Body of pancreas (tissue), 2 donors: Measurements from ENCODE around the genes PTPN18, POTEJ and CCDC74A.

GRCh38 chr2:128607864-128608372, 289.2 kb upstream of the HS6ST1 start:
- PRO-cap: no peak
- RAMPAGE, long total RNA, 2 experiments: no peak in any of the 2 experiments

DNA sequence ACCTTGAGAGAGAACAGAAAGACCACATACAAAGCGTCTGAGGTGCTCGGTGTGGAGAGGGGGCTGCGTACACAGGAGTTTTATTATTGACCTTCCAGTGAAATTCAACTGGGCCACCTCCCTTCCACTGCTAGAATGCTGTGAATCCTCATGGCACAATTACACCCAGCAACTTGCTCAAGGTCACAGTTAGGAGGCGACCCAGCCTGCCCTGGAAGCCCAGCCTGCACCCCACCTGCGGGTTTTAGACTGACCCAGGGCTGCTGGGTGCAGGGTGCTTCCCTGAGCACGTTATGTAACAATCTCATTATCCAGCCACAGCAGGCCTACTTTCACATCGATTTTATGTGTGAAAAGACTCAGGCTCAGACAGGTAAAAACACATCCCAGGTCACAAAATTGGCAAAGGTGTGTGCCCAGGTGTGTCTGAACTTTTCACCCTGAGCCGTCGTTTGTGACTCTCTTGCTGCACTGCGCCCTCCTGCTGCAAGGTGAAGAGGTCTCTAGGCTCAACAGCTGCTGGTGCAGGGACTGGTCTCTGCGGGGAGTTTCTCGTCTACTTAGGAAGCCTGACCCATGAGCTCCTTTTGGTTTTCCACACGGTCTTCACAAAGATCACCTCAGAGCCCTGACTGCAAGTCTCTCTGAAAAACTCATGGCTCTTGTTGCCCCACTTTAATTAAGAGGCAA, 668.2 kb upstream of the HS6ST1 start:
- PRO-cap: unidirectional peak, minus-strand start at position 128 of the sequence
- RAMPAGE, long total RNA, 2 experiments: no peak in any of the 2 experiments

DNA sequence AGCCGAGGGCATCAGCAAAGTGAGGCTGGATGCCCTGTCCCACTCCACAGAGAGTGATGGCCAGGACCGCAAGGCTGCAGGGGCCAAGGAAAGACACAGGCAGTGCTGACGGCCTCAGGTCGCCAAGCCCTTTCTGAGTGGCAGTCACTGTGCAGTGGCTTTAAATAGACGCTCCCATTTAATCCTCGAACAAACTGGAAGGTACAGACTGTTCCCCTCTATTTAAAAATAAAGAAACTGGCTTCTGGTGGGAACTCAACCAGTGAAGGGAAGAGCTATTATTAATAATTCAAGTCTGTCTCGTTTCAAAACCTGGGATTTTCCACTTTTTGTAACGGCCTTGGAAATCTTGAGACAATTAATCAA, 644.7 kb upstream of the RAB6C start:
- PRO-cap: no peak
- RAMPAGE, long total RNA, 2 experiments: no peak in any of the 2 experiments

GRCh38 chr2:130355555-130356344, at the start of gene PTPN18:
Gene PTPN18, plus strand, starts transcription at chr2:130356056.
- PRO-cap: bidirectional peak, plus-strand start at chr2:130356062, minus-strand start at chr2:130355683
- RAMPAGE, long total RNA, 2 experiments: no peak in any of the 2 experiments

GRCh38 chr2:130371803-130372314, 16.0 kb downstream of the PTPN18 start:
- PRO-cap: bidirectional peak, plus-strand start at chr2:130371991, minus-strand start at chr2:130371961; bidirectional peak, plus-strand start at chr2:130372229, minus-strand start at chr2:130372143
- RAMPAGE, long total RNA, 2 experiments: no peak in any of the 2 experiments

- PRO-cap: no peak
- RAMPAGE, long total RNA, 2 experiments: no peak in any of the 2 experiments
These were observed 17.6 kb downstream of the PTPN18 start for GRCh38 chr2:130373080-130374290.

DNA sequence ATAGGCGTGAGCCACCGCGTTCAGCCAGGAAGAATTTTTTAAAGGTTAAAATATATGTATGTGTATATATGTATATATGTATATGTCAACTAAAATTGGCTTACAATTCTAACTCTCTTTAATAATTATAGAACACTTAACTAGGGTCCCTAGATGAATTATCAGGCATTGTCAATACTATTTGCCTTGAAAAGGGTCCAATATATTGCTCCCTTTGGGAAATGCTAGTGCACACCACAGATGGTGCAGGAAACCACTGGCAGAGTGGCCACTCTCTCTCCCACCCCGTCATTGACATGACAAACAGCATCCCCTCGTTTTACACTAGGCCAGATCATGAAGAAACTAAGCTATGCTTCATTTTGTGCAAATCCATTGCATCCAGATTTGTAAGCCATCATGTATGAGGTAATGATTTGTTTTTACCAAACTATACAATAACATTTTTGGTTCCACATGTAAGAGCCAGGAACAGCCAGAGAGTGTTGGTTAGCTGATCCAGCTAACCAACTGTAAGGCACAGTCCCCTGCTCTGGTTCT, 29.4 kb downstream of the PTPN18 start:
- PRO-cap: no peak
- RAMPAGE, long total RNA, 2 experiments: no peak in any of the 2 experiments

DNA sequence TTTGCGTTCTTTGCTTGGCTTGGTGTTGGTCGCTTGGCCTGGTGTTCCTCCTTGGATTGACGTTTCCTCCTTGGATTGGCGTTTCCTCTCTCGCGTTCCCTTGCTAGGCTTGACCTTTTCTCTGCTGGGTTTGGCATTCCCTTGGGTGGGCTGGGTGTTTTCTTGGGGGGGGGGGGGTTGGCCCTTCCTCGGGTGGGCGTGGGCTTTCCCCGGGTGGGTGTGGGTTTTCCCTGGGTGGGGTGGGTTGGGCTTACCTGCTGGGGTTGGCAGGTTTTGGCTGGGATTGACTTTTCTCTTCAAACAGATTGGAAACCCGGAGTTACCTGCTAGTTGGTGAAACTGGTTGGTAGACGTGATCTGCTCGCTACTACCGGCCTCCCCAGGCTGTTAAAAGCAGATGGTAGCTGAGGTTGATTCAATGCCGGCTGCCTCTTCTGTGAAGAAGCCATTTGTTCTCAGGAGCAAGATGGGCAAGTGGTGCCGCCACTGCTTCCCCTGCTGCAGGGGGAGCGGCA, at the start of gene POTEJ:
TSS of gene POTEJ (plus strand) at position 305 of the 515 bp plus-strand sequence.
- PRO-cap: no peak
- RAMPAGE, long total RNA, 2 experiments: no peak in any of the 2 experiments

- PRO-cap: no peak
- RAMPAGE, long total RNA, 2 experiments: no peak in any of the 2 experiments
These were observed 35.9 kb downstream of the AMER3 start for GRCh38 chr2:130791146-130791680.

- PRO-cap: no peak
- RAMPAGE, long total RNA, 2 experiments: no peak in any of the 2 experiments
These were observed 61.9 kb downstream of the ARHGEF4 start for GRCh38 chr2:130898379-130899184.

GRCh38 chr2:131045886-131046299, 47.4 kb downstream of the FAM168B start:
- PRO-cap: no peak
- RAMPAGE, long total RNA, 2 experiments: no peak in any of the 2 experiments

GRCh38 chr2:131049265-131049769, 43.9 kb downstream of the FAM168B start:
- PRO-cap: no peak
- RAMPAGE, long total RNA, 2 experiments: no peak in any of the 2 experiments

GRCh38 chr2:131055500-131056152, 37.6 kb downstream of the FAM168B start:
- PRO-cap: no peak
- RAMPAGE, long total RNA, 2 experiments: no peak in any of the 2 experiments

- PRO-cap: no peak
- RAMPAGE, long total RNA, 2 experiments: no peak in any of the 2 experiments
These were observed 15.8 kb downstream of the FAM168B start for GRCh38 chr2:131077328-131077991.

DNA sequence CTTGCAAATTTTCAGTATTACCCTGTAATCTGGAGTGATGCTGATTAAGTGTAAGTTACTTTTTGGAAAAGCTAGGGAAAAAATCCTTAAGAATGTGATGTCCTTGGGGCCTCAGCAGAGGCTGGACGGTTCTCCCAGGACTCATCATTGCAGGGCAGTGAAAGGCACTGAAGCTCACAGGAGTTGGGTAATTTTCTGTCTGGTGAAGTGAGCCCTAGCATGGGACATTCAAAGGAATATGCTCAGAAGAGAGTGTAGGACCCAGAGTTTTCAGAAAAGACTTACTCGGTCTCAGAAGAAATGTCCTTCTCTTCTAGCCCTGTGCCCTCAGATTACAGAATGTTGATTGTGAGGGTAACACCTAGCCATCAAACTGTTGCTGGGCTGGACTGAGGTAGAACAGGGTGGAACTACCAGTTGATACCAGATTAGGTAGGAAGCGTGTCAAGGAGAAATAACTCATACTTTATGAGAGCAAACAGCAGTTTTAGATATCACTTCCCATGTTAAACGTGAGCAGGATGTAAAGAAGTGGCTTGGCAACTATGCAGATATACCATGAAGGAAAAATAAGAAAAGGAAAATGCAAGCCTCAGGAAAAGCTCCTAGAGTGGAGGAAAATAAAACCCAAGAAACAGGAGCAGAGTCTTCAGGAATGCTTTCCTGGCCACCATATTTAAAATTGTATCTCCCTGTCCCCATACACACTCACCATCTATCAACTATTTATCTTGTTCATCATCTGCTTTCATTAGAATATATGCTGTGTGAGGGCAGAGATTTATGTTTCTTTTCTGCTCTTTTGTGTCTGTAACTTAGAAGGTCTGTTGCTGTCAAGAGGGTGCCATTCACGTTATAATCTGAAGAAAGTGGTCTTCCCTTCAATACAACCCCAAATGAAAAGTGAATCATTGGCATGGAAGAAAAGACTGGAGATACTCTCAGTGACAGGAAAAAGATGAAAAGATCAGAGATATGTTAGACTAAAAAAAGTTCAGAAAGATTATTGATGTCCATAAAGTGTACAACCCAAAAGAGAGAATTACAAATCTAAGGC, 23.0 kb downstream of the PLEKHB2 start:
- PRO-cap: no peak
- RAMPAGE, long total RNA, 2 experiments: no peak in any of the 2 experiments

DNA sequence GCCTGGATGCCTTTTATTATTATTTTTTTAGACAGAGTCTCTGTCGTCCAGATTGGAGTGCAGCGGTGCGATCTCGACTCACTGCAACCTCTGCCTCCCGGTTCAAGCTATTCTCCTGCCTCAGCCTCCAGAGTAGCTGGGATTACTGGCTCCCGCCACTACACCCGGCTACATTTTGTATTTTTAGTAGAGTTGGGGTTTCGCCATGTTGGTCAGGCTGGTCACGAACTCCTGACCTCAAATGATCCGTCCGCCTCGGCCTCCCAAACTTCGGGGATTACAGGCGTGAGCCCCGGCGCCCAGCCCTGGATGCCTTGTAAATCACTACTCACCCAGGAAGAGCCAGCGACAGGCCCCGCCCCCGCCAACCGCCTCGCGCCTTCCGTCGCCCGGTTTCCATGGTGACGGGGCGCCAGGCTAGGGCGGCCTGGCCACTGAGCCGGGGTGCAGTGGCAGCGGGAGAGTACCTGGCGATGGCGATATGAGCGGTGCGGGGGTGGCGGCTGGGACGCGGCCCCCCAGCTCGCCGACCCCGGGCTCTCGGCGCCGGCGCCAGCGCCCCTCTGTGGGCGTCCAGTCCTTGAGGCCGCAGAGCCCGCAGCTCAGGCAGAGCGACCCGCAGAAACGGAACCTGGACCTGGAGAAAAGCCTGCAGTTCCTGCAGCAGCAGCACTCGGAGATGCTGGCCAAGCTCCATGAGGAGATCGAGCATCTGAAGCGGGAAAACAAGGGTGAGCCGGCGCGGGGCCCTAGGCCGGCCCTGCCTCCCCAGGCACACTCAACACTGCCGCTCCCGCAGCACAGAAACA, at the start of gene CCDC74A:
TSS of gene CCDC74A (plus strand) at position 399 of the 809 bp plus-strand sequence.
- PRO-cap: no peak
- RAMPAGE, long total RNA, 2 experiments: no peak in any of the 2 experiments

GRCh38 chr2:131543439-131544242, 16.0 kb downstream of the CCDC74A start:
- PRO-cap: no peak
- RAMPAGE, long total RNA, 2 experiments: no peak in any of the 2 experiments

DNA sequence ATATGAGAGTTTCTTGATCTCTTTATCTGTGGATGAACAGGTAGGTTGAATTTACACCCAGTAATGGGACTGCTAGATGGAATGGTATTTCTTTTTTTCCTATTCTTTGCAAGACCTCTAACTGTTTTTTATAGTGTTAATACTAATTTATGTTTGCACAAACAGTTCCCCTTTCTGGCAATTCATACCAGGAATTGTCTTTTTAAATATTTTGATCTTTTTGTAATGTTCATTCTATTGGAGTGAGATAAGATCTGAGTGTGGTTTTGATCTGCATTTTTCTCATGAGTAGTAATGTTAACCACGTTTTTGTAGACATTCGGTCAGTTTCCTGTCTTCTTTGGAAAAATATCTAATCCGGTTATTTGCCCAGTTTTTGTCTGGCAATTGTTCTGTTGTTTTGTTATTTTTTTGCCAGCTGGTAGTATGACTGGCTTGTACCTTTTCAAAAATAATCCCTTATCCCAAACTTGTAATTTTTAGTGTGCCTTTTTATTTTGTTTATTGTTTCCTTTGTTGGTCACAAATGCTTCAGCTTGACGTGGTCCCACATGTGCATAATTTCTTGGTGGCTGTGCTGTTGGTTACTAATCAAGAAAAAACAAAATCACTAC, 157.2 kb downstream of the CCDC74A start:
- PRO-cap: no peak
- RAMPAGE, long total RNA, 2 experiments: no peak in any of the 2 experiments

GRCh38 chr2:131755909-131756442, 228.3 kb downstream of the CCDC74A start:
- PRO-cap: unidirectional peak, plus-strand start at chr2:131756209
- RAMPAGE, long total RNA, 2 experiments: no peak in any of the 2 experiments

- PRO-cap: no peak
- RAMPAGE, long total RNA, 2 experiments: no peak in any of the 2 experiments
These were observed 93.3 kb upstream of the ANKRD30BL start for GRCh38 chr2:132254779-132255741.